Thyroid gland (tissue), 7 donors: ENCODE measurements around a stretch of chr17.

DNA sequence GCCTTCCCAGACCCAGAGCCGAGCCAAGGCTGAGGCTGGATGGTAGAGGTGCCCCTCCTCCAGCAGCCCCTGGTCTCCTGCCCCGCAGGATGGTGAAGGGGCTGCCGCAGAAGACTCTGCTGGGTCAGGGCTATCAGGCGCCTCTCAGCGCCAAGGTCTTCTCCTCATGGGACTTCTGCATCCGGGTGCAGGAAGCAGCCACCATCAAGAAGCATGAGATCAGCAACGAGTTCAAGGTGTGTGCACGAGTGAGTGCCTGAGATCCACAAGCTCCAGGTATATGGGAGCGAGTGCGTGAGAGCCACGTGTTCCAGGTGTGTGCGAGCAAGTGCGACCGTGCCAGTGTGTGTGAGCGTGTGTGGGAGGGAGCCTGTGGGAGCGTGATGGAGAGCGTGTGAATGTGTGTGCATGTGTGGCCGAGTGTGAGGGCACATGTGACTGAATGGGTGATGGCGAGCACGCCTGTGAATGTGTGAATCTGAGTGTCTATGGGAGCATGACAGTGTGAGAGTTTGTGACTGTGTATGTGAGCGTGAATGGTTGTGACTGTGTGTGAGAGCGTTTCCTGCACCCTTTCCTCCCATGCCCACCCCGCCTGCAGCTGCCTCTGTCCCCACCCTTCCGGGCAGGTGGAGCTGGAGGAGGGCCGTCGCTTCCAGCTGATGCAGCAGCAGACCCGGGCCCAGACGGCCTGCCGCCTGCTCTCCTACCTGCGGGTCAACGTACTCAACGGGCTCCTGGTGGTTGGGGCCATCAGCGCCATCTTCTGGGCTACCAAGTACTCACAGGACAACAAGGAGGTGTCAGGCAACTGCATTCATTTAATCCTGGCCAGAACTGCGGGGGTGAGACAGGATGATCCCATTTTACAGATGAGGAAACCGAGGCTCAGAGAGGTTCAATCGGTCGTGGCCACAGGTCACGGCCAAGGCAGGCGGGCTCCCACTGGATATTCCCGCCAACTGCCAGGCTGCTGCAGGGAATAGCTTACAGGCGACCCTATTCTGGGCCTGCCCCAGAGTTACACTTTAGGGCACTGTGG, 3.5 kb downstream of the TMC8 start:
- PRO-cap, 2 experiments, result no peak in any of the 2 experiments
- RAMPAGE, long total RNA, 5 experiments, result no peak in any of the 5 experiments

- PRO-cap, 2 experiments, result no peak in any of the 2 experiments
- RAMPAGE, long total RNA, 5 experiments, result no peak in any of the 5 experiments
Measured at GRCh38 chr17:78147210-78148096, 1.3 kb downstream of the C17orf99 start.

- PRO-cap, 2 experiments, result no peak in any of the 2 experiments
- RAMPAGE, long total RNA, 5 experiments, result no peak in any of the 5 experiments
Measured at GRCh38 chr17:78202737-78203028, 11.4 kb upstream of the BIRC5 start.

- PRO-cap, 2 experiments, result peak in 1 of 2 experiments; most common plus-strand start chr17:78223511 (in 1); most common minus-strand start chr17:78223181 (in 1)
- RAMPAGE, long total RNA, 5 experiments, result no peak in any of the 5 experiments
Measured at GRCh38 chr17:78222615-78223667, 8.5 kb upstream of the TMEM235 start.

- PRO-cap, 2 experiments, result no peak in any of the 2 experiments
- RAMPAGE, long total RNA, 5 experiments, result no peak in any of the 5 experiments
Measured at GRCh38 chr17:78252317-78252740, 20.9 kb downstream of the TMEM235 start.

- PRO-cap, 2 experiments, result no peak in any of the 2 experiments
- RAMPAGE, long total RNA, 5 experiments, result no peak in any of the 5 experiments
Measured at GRCh38 chr17:78278195-78278900, 46.9 kb downstream of the TMEM235 start.

- PRO-cap, 2 experiments, result no peak in any of the 2 experiments
- RAMPAGE, long total RNA, 5 experiments, result no peak in any of the 5 experiments
Measured at GRCh38 chr17:78291989-78292265, 60.5 kb downstream of the TMEM235 start.

GRCh38 chr17:78313454-78314736, 46.0 kb downstream of the SOCS3 start:
- PRO-cap, 2 experiments, result peak in 2 of 2 experiments; most common plus-strand start chr17:78313968 (in 1); most common minus-strand start chr17:78314271 (in 2)
- RAMPAGE, long total RNA, 5 experiments, result no peak in any of the 5 experiments

DNA sequence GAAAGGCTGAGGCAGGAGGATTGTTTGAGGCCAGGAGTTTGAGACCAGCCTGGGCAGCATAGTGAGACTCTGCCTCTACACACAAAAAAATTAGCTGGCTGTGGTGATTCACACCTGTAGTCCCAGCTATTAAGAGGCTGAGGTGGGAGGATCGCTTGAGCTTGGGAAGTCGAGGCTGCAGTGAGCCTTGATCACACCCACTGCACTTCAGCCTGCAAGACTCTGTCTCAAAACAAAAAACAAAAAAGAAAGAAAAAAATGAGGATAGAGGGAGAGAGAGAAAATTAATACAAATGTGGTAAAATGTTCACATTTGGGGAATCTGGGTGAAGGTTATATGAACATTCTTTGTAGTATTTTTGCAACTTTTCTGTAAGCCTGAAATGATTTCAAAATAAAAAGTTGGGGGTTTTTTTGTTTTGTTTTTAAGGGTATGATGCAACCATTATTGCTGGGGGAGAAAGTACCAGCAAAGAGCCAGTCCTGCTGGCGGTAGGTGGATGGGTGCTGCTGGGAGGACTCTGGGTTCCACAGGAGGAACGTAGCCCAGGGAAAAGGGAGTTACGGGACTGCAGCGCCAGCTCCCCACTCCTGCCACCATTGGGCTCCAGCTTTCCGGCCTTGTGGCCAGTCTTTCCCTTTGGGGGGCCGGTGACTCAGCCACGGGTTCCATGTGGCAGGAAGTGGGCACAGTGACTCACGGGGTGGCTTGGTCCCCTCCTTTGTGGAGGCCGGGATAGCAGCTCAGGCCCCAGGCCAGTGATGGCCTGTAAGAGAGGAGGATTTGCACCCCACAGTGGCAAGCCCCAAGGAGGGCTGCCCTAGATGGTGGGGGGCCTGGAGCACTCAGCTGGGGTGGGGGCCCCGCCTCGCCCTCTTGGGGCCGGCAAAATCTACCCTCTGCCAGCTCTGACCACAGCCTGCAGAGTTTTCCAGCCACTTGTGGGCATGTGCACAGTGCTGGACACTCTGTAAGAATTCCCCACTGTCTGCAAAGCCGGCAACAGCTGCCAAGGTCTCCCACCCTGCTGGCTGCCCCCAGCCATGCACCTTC, 30.7 kb downstream of the SOCS3 start:
- PRO-cap, 2 experiments, result no peak in any of the 2 experiments
- RAMPAGE, long total RNA, 5 experiments, result no peak in any of the 5 experiments

- PRO-cap, 2 experiments, result peak in 2 of 2 experiments; most common plus-strand start chr17:78342116 (in 2); most common minus-strand start chr17:78342505 (in 1)
- RAMPAGE, long total RNA, 5 experiments, result no peak in any of the 5 experiments
Measured at GRCh38 chr17:78342024-78342946, 17.6 kb downstream of the SOCS3 start.

DNA sequence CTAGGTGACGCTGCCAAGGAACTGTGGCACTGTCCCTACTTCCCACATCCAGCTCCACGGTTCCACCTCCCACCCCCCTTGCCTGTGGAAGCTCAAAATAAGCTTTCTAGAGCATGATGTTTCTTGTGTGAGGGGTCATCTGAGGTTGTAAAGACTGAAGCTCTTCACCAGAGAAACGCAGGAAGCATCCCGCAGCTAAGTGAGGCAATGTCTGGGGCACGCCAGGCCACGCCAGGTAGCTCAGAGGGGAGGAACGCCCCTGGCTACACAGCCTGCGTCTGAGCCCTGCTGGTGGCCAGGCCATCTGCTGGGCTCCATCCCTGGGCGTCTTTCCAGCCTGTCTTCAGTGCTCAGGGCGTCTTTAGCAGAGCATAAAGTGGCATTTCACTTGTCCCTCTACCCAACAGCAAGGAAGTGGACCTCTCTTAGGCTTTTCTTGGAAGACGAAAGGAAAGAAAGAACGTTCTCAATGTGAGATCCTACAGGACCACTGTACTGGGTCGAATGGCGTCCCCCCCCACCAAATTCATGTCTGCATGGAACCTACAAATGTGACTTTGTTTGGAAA, 15.2 kb downstream of the SOCS3 start:
- PRO-cap, 2 experiments, result no peak in any of the 2 experiments
- RAMPAGE, long total RNA, 5 experiments, result no peak in any of the 5 experiments

GRCh38 chr17:78357792-78358528, 1.9 kb downstream of the SOCS3 start:
- PRO-cap, 2 experiments, result peak in 1 of 2 experiments; most common minus-strand start chr17:78358013 (in 1)
- RAMPAGE, long total RNA, 5 experiments, result no peak in any of the 5 experiments

DNA sequence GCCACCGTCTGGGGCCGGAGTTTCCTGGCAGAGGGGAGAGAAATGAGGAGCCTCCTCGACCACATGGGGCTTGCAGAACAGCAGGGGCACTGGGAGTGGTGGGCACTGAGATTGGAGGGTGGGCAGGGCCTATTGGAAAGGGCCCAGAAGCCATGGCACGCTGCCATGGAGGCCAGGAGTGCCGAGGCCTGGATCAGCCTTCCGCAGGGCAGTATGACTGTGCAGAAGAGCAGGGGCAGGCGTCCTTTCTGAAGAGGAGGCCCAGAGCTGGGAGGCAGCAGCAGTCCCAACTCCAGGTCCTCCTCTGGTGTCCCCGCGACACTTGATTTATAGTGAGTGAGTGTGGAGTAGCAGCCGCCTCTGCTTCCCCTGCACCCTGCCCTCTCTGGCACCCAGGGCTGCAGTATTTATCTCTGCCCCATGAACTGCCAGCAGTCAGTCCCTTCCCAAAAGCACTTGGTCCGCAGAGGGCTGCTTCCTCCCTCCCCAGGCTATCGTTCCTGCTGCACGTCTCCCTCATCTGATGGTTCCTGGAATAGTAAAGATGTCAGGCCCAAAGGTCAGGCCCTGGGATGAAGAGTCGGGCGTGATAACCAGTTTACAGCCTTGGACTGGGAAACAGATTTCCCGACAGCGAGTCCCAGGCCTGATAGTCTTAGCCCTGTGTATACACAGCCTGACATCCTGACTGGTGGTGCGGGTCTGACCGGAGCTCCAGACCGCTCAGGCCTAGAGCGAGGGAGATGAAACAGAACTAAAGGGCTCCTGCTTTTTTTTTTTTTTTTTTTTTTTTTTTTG, 32.9 kb downstream of the PGS1 start:
- PRO-cap, 2 experiments, result peak in 1 of 2 experiments; most common plus-strand start position 679 of the sequence (in 1); most common minus-strand start position 378 of the sequence (in 1)
- RAMPAGE, long total RNA, 5 experiments, result no peak in any of the 5 experiments

- PRO-cap, 2 experiments, result no peak in any of the 2 experiments
- RAMPAGE, long total RNA, 5 experiments, result no peak in any of the 5 experiments
Measured at GRCh38 chr17:78421692-78422627, 43.5 kb downstream of the PGS1 start.

DNA sequence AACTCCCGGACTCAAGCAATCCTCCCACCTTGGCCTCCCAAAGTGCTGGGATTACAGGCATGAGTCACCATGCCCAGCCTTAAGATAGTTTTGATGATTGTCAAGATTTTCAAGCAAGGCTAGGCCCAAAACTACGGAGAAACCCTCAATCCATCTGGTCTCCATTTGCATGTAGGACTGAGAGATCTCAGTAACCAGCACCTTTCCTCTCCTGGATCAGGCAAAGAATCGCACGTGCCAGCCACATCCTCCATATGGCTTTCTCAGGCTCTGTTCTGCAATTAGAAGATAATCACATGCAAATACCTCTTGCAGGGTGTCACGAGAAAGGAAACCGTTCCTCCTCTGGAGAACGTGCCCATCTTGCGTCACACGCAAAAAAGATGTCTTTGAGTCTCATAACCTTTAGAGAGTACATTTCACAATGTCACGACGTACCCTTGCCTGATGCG, 36.1 kb upstream of the DNAH17 start:
- PRO-cap, 2 experiments, result no peak in any of the 2 experiments
- RAMPAGE, long total RNA, 5 experiments, result no peak in any of the 5 experiments

GRCh38 chr17:78613737-78614025, 36.5 kb upstream of the DNAH17 start:
- PRO-cap, 2 experiments, result no peak in any of the 2 experiments
- RAMPAGE, long total RNA, 5 experiments, result no peak in any of the 5 experiments

DNA sequence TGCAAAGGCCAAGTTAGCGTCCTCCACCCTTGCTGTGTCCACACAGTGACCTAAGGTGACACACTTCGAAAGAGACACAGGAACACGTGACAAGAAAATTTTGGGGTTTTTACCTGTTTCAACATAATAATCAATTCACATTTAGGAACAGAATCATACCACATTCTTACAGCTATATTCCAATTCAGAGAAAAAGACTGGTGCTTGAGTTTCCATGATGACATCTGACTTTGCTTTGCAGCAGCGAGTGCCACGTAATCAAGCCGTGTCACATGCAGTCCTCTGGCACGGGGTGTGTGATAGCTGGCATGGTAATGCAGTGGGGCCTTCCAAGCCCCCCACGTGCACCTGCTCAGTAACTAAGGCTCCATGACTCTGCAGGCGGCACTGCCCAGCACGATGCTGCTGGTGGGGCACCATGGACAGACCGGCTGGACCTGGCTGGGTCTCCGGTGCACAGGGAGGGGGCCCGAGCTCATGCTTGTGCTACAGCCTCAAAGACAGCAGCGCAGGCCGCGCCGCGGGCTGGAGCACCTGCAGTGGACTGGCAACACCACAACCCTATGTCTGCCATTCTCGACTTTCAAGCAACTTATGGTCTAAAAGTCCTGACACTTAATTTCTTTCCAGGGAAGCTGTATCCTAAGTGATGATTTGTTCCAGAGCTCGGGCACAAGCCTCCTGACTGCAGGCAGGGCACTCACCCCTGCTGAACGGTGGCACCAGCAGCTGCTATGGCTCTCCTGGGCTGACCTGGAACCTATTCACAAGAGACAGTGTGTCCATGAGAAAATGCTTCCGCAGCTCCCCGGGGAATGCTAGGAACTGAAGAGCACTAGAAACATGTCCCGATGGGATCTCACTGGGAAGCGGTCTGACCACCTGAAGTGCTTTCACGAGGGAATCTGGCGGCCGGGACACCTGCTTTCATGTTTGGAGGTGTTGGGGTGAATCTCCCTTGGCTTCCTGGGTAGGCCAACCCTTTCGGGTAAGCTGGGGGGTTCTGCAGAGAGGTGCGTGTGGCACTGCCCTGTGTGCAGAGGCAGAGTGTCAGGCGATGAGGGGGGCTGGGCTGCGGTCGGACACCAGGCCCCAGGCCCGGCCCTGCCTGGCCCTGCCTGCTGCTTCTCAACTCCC, 99.5 kb upstream of the DNAH17 start:
- PRO-cap, 2 experiments, result no peak in any of the 2 experiments
- RAMPAGE, long total RNA, 5 experiments, result no peak in any of the 5 experiments

DNA sequence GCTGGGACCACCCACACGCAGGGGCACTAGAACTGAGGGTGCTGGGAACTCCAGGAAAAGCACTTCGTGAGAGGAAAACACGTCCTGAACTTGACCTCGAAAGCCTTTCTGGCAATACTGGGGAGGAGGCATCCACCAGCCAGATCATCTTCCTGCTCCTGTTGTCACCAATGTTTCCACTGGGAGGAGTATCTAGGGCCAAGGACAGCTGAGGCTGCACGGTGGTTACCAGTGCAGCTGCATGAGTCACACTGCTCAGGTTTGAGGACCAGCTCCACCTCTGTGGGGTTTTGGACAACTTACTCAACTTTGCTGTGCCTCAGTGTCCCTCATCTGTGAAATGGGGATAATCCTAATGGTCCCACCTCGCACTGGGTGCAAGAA, 100.4 kb upstream of the DNAH17 start:
- PRO-cap, 2 experiments, result no peak in any of the 2 experiments
- RAMPAGE, long total RNA, 5 experiments, result no peak in any of the 5 experiments

GRCh38 chr17:78709075-78709496, 73.0 kb downstream of the CYTH1 start:
- PRO-cap, 2 experiments, result peak in 2 of 2 experiments; most common plus-strand start chr17:78709363 (in 1); most common minus-strand start chr17:78709183 (in 1)
- RAMPAGE, long total RNA, 5 experiments, result no peak in any of the 5 experiments

GRCh38 chr17:78717731-78717975, 64.4 kb downstream of the CYTH1 start:
- PRO-cap, 2 experiments, result no peak in any of the 2 experiments
- RAMPAGE, long total RNA, 5 experiments, result no peak in any of the 5 experiments